ENCODE results near the genes PRR3 and ATAT1.

- PRO-cap, result no peak
Observed at GRCh38 chr6:30552406-30553088, 3.7 kb downstream of the GNL1 start.

- PRO-cap, result bidirectional peak, plus-strand start at chr6:30557304, minus-strand start at chr6:30557220; bidirectional peak, plus-strand start at chr6:30557744, minus-strand start at chr6:30557661
Observed at GRCh38 chr6:30557164-30558163, at the start of gene PRR3. TSS of gene PRR3 (plus strand) at chr6:30557295.

GRCh38 chr6:30562310-30562767 is 5.2 kb downstream of the PRR3 start:
- PRO-cap, result no peak

DNA sequence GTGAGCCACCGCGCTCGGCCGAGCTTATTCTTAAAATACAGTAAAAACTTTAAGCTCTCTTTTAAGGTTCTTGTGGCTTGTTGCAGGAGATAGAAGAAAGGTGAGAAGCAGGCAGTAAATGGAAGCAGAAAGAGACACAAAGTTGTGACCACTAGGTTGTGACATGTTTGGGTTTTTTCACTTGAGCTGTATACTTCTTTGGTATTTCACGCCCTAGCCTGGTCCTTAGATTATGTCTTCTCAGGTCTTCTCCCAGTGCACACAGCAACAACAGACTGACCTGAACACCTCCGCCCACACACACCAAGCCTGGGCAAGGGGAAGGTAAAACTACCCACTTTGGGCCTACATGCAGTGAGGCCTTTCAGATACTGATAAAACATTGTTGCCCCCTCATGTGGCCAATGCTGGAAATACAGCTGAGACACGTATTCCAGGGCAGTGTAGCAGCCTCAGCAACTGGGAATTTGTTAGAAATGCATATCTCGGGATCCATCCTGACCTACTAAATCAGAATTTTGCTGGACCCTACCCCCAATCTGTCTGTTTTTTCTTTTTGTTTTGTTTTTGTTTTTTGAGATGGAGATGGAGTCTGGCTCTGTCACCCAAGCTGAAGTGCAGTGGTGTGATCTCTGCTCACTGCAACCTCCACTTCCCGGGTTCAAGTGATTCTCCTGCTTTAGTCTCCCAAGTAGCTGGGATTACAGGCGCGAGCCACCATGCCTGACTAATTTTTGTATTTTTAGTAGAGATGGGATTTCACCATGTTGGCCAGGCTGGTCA is 19.7 kb downstream of the PPP1R10 start:
- PRO-cap, result no peak

DNA sequence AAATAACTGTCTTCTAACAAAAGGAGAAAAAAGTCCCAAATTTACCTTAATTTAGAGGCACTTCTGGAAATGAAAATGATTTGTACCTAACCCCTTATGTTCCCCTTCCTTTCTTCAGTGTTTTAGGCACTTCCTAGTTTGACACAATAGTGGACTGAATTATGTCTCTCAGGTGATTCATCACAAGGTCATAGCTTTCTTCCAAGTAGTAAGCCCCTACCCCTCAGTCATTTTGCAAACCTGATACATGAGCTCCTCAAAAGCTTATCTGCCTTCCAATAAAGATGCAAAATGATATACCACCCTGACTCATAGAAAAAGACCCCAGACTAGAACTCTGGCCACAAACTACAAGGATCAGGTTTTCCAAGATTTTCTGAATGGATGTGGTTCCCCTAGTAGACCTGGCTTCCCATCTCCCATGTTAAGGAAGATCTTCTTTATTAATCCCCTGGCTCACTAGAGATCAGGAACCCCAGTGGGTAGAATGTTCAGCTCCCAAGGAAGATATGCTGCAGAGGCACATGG is 3.7 kb downstream of the PPP1R10 start:
- PRO-cap, result no peak

GRCh38 chr6:30614274-30614466 is 2.9 kb downstream of the PPP1R10 start:
- PRO-cap, result no peak

- PRO-cap, result unidirectional peak, plus-strand start at chr6:30626915
Observed at GRCh38 chr6:30626229-30627569, at the start of gene ATAT1. TSS of gene ATAT1 (plus strand) at chr6:30626874.

GRCh38 chr6:30688581-30689110 is 2.1 kb downstream of the NRM start:
- PRO-cap, result no peak

GRCh38 chr6:30689378-30690020 is 1.3 kb downstream of the NRM start:
- PRO-cap, result no peak

- PRO-cap, result no peak
Observed at GRCh38 chr6:30703239-30704297, 12.8 kb upstream of the NRM start.

GRCh38 chr6:30724597-30724990 is 4.4 kb downstream of the TUBB start:
- PRO-cap, result no peak

GRCh38 chr6:30777807-30778354 is 33.5 kb upstream of the IER3 start:
- PRO-cap, result no peak

GRCh38 chr6:30798941-30799519 is 54.7 kb upstream of the IER3 start:
- PRO-cap, result no peak

- PRO-cap, result no peak
Observed at GRCh38 chr6:30810620-30811405, 66.5 kb upstream of the IER3 start.

DNA sequence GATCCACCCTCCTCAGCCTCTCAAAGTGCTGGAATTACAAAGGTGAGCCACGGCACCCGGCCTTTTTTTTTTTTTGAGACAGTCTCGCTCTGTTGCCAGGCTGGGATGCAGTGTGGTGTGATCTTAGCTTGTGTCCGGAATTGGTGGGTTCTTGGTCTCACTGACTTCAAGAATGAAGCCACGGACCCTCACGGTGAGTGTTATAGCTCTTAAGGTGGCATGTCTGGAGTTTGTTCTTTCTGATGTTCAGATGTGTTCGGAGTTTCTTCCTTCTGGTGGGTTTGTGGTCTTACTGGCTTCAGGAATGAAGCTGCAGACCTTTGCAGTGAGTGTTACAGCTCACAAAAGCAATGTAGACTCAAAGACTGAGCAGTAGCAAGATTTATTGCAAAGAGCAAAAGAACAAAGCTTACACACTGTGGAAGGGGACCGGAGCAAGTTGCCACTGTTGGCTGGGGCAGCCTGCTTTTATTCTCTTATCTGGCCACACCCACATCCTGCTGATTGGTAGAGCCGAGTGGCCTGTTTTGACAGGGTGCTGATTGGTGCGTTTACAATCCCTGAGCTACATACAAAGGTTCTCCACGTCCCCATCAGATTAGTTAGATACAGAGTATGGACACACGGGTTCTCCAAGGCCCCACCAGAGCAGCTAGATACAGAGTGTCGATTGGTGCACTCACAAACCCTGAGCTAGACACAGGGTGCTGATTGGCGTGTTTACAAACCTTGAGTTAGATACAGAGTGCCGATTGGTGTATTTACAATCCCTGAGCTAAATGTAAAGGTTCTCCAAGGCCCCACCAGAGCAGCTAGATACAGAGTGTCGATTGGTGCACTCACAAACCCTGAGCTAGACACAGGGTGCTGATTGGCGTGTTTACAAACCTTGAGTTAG is 69.0 kb upstream of the DDR1 start:
- PRO-cap, result no peak

GRCh38 chr6:30840553-30841037 is 43.7 kb upstream of the DDR1 start:
- PRO-cap, result no peak

DNA sequence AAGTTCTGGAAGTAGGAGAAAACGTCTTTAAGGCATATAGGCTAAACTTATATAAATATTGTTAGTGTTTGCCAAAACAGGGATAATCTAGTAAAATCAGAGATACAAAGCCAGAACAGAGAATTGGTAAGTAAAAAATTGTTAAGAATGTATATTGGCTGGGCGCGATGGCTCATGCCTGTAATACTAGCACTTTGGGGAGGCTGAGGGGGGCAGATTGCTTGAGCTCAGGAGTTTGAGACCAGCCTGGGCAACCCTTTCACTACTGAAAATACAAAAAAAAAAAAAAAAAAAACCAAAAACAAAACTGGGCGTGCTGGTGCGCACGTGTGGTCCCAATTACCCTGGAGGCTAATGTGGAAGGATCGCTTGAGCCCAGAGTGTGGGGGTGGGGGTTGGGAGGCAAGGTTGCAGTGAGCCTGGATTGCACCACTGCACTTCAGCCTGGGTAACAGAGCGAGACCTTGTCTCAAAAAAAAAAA is 37.1 kb upstream of the DDR1 start:
- PRO-cap, result no peak

DNA sequence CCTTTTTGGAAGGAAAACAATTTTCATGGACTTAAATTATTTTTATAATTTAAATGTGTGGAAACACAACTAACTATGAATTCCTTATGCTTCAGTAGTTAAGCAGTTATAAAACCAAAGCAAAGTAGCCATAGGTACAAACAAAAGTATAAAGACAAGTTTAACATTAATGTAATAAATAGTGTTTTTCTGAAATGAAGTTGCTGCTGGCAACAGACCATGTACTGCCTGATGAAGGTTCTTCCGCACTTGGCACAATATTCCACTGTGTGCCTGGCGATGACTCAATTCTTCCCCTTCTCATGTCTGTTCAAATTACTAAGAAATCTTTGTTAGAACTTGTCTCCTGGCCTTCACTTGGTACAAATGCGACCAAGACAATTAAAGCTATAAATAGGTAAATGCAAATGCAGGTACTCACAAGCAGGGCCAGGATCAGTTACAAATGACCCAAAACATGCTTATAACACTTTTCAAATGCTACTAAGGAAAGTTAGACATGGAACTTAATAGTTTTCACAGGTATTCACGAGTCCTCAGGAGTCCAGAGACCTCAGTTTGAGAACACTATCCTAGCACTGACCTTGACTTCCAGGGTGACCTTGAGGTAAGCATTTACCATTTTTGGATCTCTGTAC is 8.2 kb upstream of the DDR1 start:
- PRO-cap, result no peak

DNA sequence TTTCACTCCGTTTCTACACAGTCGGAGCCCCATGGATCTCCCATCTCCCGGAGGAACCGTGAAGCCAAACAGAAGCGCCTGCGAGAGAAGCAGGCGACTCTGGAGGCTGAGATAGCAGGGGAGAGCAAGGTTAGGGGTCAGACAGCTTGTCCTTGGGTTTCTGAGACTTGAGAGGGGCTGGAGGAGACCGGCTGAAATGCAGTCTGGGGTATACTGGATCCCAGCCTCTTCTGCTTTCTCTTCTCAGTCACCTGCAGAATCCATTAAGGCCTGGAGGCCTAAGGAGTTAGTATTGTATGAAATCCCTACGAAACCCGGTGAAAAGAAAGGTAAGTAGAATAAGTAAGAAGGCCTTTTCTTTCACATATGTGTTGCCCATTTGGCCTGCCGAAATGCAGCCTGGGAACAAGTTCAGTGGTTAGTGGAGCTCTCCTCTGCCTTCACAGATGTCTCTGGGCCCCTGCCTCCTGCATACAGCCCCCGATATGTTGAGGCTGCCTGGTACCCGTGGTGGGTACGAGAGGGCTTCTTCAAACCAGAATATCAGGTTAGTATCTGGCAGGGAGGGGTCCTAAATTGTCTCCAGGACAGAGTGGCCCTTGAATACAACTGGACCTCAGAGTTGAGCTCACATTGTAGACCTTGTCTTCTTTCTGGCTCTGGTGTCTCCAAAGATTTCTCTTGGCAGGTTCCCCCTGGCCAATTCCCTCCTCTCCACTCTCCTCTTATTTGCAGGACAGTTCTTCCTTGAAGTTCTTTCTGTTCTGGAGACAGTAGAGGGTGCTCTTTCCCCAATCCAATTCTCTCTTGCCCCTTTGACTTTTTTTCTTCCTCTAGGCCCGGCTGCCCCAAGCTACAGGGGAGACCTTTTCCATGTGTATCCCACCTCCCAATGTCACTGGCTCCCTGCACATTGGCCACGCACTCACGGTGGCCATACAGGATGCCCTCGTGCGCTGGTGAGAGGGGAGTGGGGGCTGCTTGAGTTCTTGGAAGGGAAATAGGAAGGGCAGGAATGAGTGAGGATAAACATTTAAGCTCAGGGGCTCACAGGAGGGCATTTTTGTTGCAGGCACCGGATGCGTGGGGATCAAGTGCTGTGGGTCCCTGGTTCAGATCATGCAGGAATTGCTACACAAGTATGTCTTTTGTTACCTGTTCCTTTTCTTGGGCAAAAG is 1.3 kb downstream of the VARS2 start:
- PRO-cap, result no peak

DNA sequence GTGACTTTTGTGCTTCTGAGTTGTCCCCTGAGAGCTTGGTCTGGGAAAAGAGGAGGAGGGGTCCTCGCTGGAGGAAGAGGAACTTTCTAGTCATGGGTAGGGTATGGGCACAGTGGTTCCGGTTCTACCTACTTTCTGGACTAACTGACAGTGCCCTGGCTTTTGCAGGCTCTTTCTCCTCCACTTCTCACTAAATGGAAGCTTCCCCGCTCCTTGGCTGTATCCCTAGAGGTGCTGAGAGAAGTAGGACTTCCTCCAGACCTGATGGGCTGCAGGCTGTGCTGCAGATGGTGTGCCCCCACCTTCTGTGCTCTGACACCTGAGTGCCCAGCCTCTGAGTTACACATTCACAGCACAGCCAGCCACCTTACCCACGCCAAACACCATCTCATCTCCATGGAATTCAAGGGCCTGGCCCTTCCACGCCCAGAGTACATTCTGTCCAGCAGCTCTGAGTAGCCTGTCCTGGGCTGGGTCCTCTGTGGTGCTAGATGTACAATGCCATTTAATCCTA is 5.4 kb downstream of the SFTA2 start:
- PRO-cap, result no peak